HepG2 (cell line): ENCODE data around the gene POLD2.

GRCh38 chr7:43585491-43586034, 2.7 kb downstream of the STK17A start:
- RRBS, 2 experiments, result no CpG with 5 or more reads among the region's 2 CpGs
CAGE:
- cytosol, long polyA minus RNA, result no peak
- cytosol, long polyA plus RNA, result no peak
- long polyA plus RNA, result no peak
- nucleus, long polyA minus RNA, result no peak
- nucleus, long polyA plus RNA, result no peak

DNA sequence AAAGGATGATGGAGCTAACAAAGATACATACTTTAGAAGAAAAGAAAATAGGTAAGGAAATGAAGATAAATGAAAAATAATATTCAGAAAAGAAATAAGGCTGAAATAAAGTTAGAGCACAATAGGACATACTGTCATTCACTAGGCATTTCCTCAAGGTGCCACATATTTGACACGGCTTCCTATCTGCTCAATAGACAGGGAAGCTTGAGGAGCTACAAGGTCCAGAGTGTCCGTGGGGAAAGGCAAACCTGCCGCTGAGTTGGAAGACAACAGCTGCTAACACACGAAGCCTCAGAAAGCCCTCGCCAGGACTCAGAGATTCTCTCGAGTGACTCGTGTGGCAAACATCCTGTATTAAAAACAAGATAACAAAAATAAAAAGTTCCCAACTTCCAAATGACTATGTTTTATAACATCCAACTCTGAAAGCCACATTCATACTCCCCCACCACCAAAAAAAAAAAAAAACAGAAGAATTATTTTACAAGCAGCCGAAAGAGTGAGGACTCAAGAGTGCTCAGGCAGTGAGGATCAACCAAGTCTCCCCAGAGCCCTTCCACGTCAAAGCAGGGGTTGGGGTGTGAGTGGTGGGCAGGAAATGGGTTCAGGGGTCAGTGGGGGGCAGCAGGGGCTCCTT, 67.6 kb downstream of the STK17A start:
- RRBS, 2 experiments, result no CpG with 5 or more reads among the region's 9 CpGs
CAGE:
- cytosol, long polyA minus RNA, result no peak
- cytosol, long polyA plus RNA, result no peak
- long polyA plus RNA, result no peak
- nucleus, long polyA minus RNA, result no peak
- nucleus, long polyA plus RNA, result no peak

GRCh38 chr7:43695222-43695841, 34.0 kb downstream of the COA1 start:
- RRBS, 2 experiments, result no CpG with 5 or more reads among the region's 2 CpGs
CAGE:
- cytosol, long polyA minus RNA, result no peak
- cytosol, long polyA plus RNA, result no peak
- long polyA plus RNA, result no peak
- nucleus, long polyA minus RNA, result start-site peak on the minus strand at chr7:43695289-43695357, 15 reads
- nucleus, long polyA plus RNA, result no peak

DNA sequence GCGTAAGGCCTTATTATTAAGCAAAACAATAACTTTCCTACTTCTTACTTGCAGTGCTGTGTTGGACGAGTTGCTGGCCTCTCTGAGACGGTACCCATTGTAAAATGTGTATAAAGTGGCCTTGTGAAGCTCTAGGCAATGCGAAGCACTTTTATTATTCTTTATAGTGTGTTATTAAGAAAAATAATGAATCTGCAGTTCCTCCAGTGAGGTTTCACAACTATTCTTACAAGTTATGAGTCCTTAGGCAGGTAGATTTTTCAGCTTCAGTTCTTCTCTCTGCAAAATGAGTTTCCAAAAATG, 519 bp upstream of the URGCP start:
- RRBS, 2 experiments, result no CpG with 5 or more reads among the region's 4 CpGs
CAGE:
- cytosol, long polyA minus RNA, result no peak
- cytosol, long polyA plus RNA, result no peak
- long polyA plus RNA, result no peak
- nucleus, long polyA minus RNA, result no peak
- nucleus, long polyA plus RNA, result no peak

- RRBS, 2 experiments, result no CpG with 5 or more reads among the region's 8 CpGs
CAGE:
- cytosol, long polyA minus RNA, result no peak
- cytosol, long polyA plus RNA, result no peak
- long polyA plus RNA, result no peak
- nucleus, long polyA minus RNA, result no peak
- nucleus, long polyA plus RNA, result no peak
Measured at GRCh38 chr7:43942536-43943083, 16.4 kb downstream of the UBE2D4 start.

DNA sequence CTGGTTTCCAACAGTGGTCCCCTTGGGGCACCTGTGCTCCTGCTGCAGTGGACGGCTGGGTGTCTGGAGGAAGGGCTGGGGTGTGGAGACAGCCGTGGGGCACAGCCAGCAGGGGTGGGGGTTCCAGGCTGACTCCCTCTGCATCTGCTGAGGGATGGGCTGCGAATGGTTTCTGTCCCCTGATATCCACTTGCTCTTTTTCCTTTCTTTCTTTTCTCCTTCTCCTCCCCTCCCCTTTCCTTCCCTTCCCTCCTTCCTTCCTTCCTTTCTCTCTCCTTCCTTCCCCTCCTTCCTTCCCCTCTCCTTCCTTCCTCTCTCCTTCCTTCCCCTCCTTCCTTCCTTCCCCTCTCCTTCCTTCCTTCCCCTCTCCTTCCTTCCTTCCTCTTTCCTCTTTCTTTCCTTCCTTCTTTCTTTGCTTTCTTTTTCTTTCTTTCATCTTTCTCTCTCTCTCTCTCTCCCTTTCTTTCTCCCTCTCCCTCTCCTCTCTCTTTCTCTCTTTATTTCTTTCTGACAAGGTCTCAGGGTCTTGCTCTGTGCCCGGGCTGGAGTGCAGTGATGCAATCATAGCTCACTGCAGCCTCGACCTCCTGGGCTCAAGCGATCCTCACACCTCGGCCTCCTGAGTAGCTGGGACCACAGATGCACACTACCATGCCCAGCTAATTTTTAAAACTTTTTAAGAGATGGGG, 20.2 kb upstream of the SPDYE1 start:
- RRBS, 2 experiments, result no CpG with 5 or more reads among the region's 7 CpGs
CAGE:
- cytosol, long polyA minus RNA, result no peak
- cytosol, long polyA plus RNA, result no peak
- long polyA plus RNA, result no peak
- nucleus, long polyA minus RNA, result start-site peak on the minus strand centred at position 217 of the sequence, 31 bp wide, 36 reads
- nucleus, long polyA plus RNA, result no peak

- RRBS, 2 experiments, result no CpG with 5 or more reads among the region's 20 CpGs
CAGE:
- cytosol, long polyA minus RNA, result no peak
- cytosol, long polyA plus RNA, result no peak
- long polyA plus RNA, result no peak
- nucleus, long polyA minus RNA, result no peak
- nucleus, long polyA plus RNA, result no peak
Measured at GRCh38 chr7:44014133-44014705, 16.5 kb downstream of the SPDYE1 start.

- RRBS, 2 experiments, result no CpG with 5 or more reads among the region's 14 CpGs
CAGE:
- cytosol, long polyA minus RNA, result no peak
- cytosol, long polyA plus RNA, result no peak
- long polyA plus RNA, result no peak
- nucleus, long polyA minus RNA, result no peak
- nucleus, long polyA plus RNA, result no peak
Measured at GRCh38 chr7:44064033-44064807, 1.1 kb downstream of the PGAM2 start.

- RRBS, 2 experiments, result 95% methylated on average over 5 of the region's 19 CpGs
CAGE:
- cytosol, long polyA minus RNA, result no peak
- cytosol, long polyA plus RNA, result no peak
- long polyA plus RNA, result no peak
- nucleus, long polyA minus RNA, result no peak
- nucleus, long polyA plus RNA, result no peak
Measured at GRCh38 chr7:44076426-44076883, 5.9 kb downstream of the POLM start.

GRCh38 chr7:44112686-44113164, 8.6 kb downstream of the AEBP1 start:
- RRBS, 2 experiments, result 77% methylated on average over 13 to 18 of the region's 23 CpGs
CAGE:
- cytosol, long polyA minus RNA, result no peak
- cytosol, long polyA plus RNA, result no peak
- long polyA plus RNA, result no peak
- nucleus, long polyA minus RNA, result no peak
- nucleus, long polyA plus RNA, result no peak

- RRBS, 2 experiments, result no CpG with 5 or more reads among the region's 11 CpGs
CAGE:
- cytosol, long polyA minus RNA, result no peak
- cytosol, long polyA plus RNA, result no peak
- long polyA plus RNA, result no peak
- nucleus, long polyA minus RNA, result no peak
- nucleus, long polyA plus RNA, result no peak
Measured at GRCh38 chr7:44114737-44115410, 8.5 kb downstream of the POLD2 start.

DNA sequence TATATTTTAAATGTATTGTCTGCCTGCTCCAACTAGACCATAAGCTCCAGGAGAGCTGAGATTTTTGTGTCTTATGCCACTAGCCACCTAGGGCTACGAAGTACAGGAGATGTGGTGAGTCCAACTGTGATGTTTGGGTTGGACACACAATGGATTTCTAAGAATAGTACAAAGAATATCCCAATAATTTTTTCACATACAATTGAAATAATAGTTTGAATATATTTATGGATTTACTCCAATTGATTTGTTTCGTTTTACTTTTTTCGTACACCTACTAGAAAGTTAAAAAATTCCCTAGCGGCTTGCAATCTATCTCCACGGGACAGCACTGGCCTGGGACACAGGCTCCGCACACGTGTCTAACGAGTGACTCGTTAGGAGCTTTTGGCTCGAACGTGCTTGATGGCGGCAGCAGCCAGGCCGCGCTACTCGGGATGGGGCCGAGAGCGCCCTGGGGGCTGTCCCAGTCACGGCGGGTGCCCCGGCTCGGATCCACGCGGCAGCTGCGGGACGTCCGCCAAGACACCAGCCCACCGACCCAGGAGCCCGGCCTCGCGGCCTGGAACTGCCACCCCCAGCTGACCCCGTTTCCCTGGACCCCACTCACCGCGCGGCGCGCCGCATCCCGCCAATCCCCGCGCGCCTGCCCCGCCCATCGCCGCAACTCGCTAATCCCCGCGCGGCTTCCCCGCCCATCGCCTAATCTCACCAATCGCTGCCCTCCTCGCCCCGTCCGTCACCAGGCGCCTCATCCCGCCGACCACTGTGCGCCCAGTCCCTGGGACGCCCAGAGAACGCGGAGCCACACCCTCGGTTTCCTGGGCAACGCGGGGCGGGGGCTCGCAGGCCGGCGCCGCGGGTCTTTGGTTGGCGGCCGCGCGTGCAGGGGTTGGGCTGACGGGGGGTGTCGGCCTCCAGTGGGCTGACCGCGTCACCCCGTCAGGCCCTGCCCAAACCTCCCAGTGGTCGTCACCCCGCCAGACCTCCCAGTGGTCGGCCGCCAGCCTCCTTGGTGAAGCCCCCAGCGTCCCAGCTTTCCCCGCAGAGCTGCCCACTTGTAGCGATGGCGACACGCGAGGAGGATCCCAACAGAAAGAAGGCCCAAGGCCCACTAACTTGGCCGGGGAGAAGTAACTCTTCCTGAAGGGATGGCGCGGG, at the start of gene POLD2:
TSS of gene POLD2 (minus strand) at position 648 of the 1,161 bp plus-strand sequence.
- RRBS, 2 experiments, result 16 to 18% methylated on average over 12 of the region's 92 CpGs
CAGE:
- cytosol, long polyA minus RNA, result start-site peak on the minus strand centred at position 628 of the sequence, 6 bp wide, 70 reads
- cytosol, long polyA plus RNA, result start-site peak on the minus strand centred at position 624 of the sequence, 22 bp wide, 863 and 912 reads in 2 replicates
- long polyA plus RNA, result start-site peak on the minus strand centred at position 630 of the sequence, 14 bp wide, 258 and 248 reads in 2 replicates
- nucleus, long polyA minus RNA, result no peak
- nucleus, long polyA plus RNA, result start-site peak on the minus strand centred at position 626 of the sequence, 38 bp wide, 880 and 728 reads in 2 replicates

- RRBS, 2 experiments, result no CpG with 5 or more reads among the region's 2 CpGs
CAGE:
- cytosol, long polyA minus RNA, result no peak
- cytosol, long polyA plus RNA, result no peak
- long polyA plus RNA, result no peak
- nucleus, long polyA minus RNA, result no peak
- nucleus, long polyA plus RNA, result no peak
Measured at GRCh38 chr7:44131911-44132212, 8.5 kb upstream of the POLD2 start.

DNA sequence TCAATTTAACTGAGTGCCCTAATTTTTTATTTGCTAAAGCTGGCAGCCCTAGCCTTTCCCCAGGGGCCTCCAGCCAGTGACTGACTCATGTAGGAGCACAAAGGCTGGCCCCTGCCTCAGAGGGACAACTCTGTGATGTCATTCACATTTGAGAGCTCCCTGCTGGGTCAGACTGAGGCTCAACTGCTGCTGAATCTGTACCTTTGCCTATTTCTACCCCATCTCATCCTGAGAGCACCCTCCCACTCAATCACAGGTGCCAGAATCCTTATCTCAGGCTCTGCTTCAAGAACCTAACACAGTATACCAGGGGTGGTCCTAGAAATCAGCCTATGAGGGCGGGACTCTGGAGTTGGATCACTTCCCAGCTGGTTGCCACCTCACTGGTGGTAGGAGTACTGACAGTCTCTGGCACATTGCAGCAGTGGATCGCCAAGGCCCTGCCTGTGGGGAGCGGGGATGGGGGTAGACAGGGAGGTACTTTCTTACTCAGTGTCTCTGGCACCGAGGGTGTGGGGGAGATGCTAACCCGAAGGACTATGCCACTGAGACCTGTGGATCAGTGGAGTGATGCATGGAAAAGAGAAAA, 11.5 kb downstream of the GCK start:
- RRBS, 2 experiments, result no CpG with 5 or more reads among the region's 5 CpGs
CAGE:
- cytosol, long polyA minus RNA, result no peak
- cytosol, long polyA plus RNA, result no peak
- long polyA plus RNA, result no peak
- nucleus, long polyA minus RNA, result no peak
- nucleus, long polyA plus RNA, result no peak

GRCh38 chr7:44313489-44314017, 11.8 kb downstream of the CAMK2B start:
- RRBS, 2 experiments, result no CpG with 5 or more reads among the region's 10 CpGs
CAGE:
- cytosol, long polyA minus RNA, result no peak
- cytosol, long polyA plus RNA, result no peak
- long polyA plus RNA, result no peak
- nucleus, long polyA minus RNA, result no peak
- nucleus, long polyA plus RNA, result no peak

DNA sequence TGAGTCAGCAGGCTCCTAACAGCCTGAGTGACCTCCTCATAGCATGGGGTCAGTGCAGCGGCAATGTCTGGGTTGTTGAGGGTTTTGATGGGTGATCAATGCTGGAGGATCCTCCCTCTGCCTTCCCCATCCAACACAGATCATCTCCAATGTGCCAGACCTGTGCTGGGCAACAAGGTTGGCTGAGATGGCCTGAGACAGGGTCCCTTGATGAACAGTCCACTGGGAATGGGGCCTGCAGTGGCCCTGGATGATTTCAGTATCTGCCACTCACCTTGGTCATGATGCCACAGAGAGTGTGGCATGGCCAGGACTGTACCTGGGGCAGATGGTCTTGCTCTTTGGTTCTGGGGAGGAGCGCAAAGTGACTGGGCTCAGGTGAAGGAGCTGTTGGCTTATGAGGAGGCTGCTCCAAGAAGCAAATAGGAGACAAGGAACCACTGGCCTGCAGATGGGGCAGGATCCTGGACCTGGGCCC, 55.7 kb upstream of the CAMK2B start:
- RRBS, 2 experiments, result no CpG with 5 or more reads among the region's 2 CpGs
CAGE:
- cytosol, long polyA minus RNA, result no peak
- cytosol, long polyA plus RNA, result no peak
- long polyA plus RNA, result no peak
- nucleus, long polyA minus RNA, result no peak
- nucleus, long polyA plus RNA, result no peak

DNA sequence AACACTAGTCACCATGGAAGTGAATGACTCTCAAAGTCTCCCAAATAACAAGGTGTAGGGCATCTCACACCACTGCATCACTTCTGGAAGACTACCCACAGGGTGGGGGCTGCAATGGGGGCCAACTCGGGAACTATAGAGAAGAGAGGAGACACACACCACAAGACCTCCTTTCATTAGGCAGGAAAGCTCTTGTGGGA, 58.6 kb upstream of the CAMK2B start:
- RRBS, 2 experiments, result no CpG with 5 or more reads among the region's 1 CpG
CAGE:
- cytosol, long polyA minus RNA, result no peak
- cytosol, long polyA plus RNA, result no peak
- long polyA plus RNA, result no peak
- nucleus, long polyA minus RNA, result no peak
- nucleus, long polyA plus RNA, result no peak

DNA sequence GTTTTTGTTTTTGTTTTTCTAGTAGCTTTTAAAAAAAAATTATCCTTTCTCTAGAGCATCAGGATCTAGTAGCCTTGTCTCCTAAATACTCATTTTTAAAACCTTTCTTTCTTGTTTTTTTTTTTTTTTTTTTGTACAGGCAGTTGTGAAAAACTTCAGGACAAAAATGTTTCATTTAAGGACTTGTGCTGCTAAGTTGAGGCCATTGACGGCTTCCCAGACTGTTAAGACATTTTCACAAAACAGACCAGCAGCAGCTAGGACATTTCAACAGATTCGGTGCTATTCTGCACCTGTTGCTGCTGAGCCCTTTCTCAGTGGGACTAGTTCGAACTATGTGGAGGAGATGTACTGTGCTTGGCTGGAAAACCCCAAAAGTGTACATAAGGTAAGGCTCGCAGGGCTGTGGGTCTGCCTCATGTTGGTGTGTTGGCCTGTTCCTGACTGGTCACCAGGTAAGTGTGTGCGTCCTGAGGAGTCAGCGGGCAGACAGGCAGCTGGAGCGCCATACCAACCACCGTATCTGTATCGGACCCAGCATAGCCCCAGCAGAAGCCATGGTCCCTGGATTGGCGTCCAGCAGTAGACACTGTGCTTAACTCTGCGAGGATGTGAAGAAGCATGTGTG, 17.9 kb downstream of the OGDH start:
- RRBS, 2 experiments, result no CpG with 5 or more reads among the region's 11 CpGs
CAGE:
- cytosol, long polyA minus RNA, result no peak
- cytosol, long polyA plus RNA, result no peak
- long polyA plus RNA, result no peak
- nucleus, long polyA minus RNA, result no peak
- nucleus, long polyA plus RNA, result no peak

- RRBS, 2 experiments, result no CpG with 5 or more reads among the region's 5 CpGs
CAGE:
- cytosol, long polyA minus RNA, result no peak
- cytosol, long polyA plus RNA, result no peak
- long polyA plus RNA, result no peak
- nucleus, long polyA minus RNA, result no peak
- nucleus, long polyA plus RNA, result no peak
Measured at GRCh38 chr7:44834013-44834823, 13.7 kb downstream of the H2AZ2 start.

GRCh38 chr7:44963991-44964434, 14.8 kb downstream of the MYO1G start:
- RRBS, 2 experiments, result 40% methylated on average over 1 of the region's 13 CpGs; no CpG with 5 or more reads in 1 of the 2 experiments
CAGE:
- cytosol, long polyA minus RNA, result no peak
- cytosol, long polyA plus RNA, result no peak
- long polyA plus RNA, result no peak
- nucleus, long polyA minus RNA, result no peak
- nucleus, long polyA plus RNA, result no peak